SK-N-SH (cell line): ENCODE results near the gene AK4.

- RRBS, result 2% methylated on average over 26 of the region's 100 CpGs
CAGE:
- cytosol, long polyA plus RNA, result start-site peak on the plus strand at chr1:63593665-63593692, 24 and 31 reads in 2 replicates
- long polyA plus RNA, result start-site peak on the plus strand at chr1:63593672-63593683, 19 and 21 reads in 2 replicates
- nucleus, long polyA plus RNA, result no peak
Measured at GRCh38 chr1:63593524-63594576, 639 bp downstream of the PGM1 start.

- RRBS, result no CpG with 5 or more reads among the region's 7 CpGs
CAGE:
- cytosol, long polyA plus RNA, result no peak
- long polyA plus RNA, result no peak
- nucleus, long polyA plus RNA, result no peak
Measured at GRCh38 chr1:63782363-63783327, 8.8 kb downstream of the ROR1 start.

- RRBS, result no CpG with 5 or more reads among the region's 4 CpGs
CAGE:
- cytosol, long polyA plus RNA, result no peak
- long polyA plus RNA, result no peak
- nucleus, long polyA plus RNA, result no peak
Measured at GRCh38 chr1:64042744-64043224, 160.6 kb upstream of the UBE2U start.

- RRBS, result no CpG with 5 or more reads among the region's 1 CpG
CAGE:
- cytosol, long polyA plus RNA, result no peak
- long polyA plus RNA, result no peak
- nucleus, long polyA plus RNA, result no peak
Measured at GRCh38 chr1:64083142-64083679, 120.2 kb upstream of the UBE2U start.

DNA sequence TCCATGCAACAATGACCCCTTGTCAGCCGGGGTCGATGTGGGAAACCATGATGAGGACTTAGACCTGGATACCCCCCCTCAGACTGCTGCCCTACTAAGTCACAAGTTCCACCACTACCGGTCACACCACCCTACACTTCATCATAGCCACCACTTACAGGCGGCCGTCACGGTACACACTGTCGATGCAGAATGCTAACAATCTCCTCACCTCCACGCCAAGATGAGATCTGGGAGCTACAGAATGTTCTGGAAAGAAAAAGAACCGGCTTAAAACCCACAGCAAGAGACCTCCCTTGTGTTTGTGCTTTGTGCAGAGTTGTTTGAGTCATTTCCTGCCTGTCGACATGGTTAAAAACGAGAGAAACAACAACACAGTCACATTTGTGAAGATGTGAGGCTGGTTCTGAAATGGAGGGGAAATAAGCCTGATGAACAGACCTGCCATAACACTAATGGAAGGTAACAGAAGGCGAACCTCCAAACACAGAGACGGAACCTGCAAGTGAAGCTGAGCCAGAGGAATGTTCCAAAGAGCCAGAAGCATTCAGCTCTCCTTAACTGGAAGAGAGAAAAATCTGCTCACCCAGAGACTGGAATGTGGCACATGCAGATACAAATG, 53.4 kb upstream of the RAVER2 start:
- RRBS, result 99% methylated on average over 3 of the region's 13 CpGs
CAGE:
- cytosol, long polyA plus RNA, result no peak
- long polyA plus RNA, result no peak
- nucleus, long polyA plus RNA, result no peak

DNA sequence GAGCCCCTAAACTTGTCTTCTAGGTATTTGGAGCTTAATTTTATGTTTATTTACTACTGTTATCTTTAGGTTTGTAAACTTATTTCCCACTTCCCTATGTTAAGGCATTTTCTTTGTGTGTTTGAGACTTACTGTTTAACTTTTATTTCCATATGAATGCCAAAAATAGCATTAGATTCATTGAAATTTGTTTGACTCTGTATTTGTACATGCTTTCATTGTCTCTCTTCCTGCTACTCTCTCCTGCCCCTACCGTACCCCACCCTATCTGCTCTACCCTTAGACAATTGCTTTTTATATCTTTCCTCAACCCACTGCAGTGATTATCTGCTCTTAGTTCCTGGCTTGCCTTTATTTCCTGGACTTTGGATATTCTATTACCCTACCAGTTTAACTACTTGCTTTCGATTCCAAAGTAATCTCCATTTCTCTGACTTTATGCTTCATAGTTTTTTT, 10.4 kb downstream of the RAVER2 start:
- RRBS, result no CpG with 5 or more reads among the region's 2 CpGs
CAGE:
- cytosol, long polyA plus RNA, result no peak
- long polyA plus RNA, result no peak
- nucleus, long polyA plus RNA, result no peak

DNA sequence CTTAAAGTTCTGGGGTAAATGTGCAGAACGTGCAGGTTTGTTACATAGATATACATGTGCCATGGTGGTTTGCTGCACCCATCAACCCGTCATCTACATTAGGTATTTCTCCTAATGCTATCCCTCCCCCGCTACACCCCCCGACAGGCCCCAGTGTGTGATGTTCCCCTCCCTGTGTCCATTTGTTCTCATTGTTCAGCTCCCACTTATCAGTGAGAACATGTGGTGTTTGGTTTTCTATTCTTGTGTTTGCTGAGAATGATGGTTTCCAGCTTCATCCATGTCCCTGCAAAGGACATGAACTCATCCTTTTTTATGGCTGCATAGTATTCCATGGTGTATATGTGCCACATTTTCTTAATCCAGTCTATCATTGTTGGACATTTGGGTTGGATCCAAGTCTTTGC, 28.3 kb downstream of the RAVER2 start:
- RRBS, result no CpG with 5 or more reads among the region's 4 CpGs
CAGE:
- cytosol, long polyA plus RNA, result no peak
- long polyA plus RNA, result no peak
- nucleus, long polyA plus RNA, result no peak

GRCh38 chr1:64846532-64847126, 101.8 kb downstream of the RAVER2 start:
- RRBS, result no CpG with 5 or more reads among the region's 10 CpGs
CAGE:
- cytosol, long polyA plus RNA, result no peak
- long polyA plus RNA, result no peak
- nucleus, long polyA plus RNA, result no peak

GRCh38 chr1:64863865-64864533, 102.3 kb downstream of the JAK1 start:
- RRBS, result no CpG with 5 or more reads among the region's 10 CpGs
CAGE:
- cytosol, long polyA plus RNA, result no peak
- long polyA plus RNA, result no peak
- nucleus, long polyA plus RNA, result no peak

GRCh38 chr1:64893024-64893693, 73.2 kb downstream of the JAK1 start:
- RRBS, result no CpG with 5 or more reads among the region's 2 CpGs
CAGE:
- cytosol, long polyA plus RNA, result no peak
- long polyA plus RNA, result no peak
- nucleus, long polyA plus RNA, result no peak

CAGE:
- cytosol, long polyA plus RNA, result no peak
- long polyA plus RNA, result no peak
- nucleus, long polyA plus RNA, result no peak
Measured at GRCh38 chr1:64898526-64898886, 67.8 kb downstream of the JAK1 start.

GRCh38 chr1:64925994-64926735, 40.2 kb downstream of the JAK1 start:
- RRBS, result no CpG with 5 or more reads among the region's 6 CpGs
CAGE:
- cytosol, long polyA plus RNA, result no peak
- long polyA plus RNA, result no peak
- nucleus, long polyA plus RNA, result no peak

DNA sequence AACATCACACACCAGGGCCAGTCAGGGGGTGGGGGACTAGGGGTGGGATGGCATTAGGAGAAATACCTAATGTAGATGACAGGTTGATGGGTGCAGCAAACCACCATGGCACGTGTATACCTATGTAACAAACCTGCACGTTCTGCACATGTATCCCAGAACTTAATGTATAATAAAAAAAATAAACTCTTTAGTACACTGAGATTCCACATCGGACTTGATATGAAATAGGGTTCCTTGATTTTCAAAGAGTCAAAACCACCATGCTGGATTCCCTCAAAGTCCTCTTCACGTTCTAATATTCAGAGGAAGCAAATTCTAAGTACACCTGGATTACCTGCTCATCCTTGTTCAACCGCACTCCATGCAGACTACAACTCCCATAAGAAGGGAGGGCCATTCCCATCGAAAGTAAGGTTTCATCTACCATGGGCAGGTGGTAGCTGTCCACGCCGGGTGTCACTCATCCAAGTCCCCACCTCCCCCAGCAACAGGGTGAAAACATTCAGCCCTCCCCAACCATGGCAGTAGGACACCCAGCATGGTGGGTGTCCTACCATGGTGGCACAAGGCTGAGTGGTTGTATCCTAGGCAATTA, 35.3 kb downstream of the JAK1 start:
- RRBS, result no CpG with 5 or more reads among the region's 8 CpGs
CAGE:
- cytosol, long polyA plus RNA, result no peak
- long polyA plus RNA, result no peak
- nucleus, long polyA plus RNA, result no peak

DNA sequence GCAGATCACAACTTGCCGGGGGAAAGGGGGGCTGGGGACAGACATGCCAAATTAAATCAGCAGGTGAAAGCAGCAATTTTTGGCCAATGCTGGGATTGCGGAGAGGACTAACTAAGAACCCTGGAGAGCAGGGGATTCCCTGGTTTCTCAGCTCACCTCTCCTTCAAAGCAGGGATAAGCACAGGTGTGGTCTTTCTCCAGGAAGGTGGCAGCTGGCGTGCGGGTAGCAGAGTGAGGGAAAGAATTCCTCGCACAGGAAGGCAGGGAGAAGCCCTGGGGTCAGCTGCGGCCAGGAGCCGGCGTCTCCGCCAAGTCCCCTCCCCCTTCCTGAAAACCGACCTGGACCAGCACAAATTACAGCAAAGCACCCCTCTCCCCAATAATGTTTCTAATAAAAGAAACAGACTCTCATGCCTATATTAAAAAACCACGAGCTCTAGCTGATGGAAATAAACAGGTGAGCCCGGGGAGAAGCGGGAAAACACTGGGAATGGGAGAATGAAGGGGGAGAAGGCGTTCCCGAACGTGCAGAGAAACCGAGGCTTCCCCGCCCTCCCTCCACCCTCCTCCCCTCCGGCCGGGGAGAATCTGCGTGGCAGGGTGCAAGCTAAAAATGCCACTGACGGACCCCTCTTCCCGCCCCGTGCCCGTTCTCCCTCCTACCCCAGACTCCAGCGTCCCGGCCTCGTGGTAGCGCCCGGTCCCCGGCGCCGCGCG, 81.9 kb upstream of the AK4 start:
- RRBS, result 1% methylated on average over 5 of the region's 35 CpGs
CAGE:
- cytosol, long polyA plus RNA, result no peak
- long polyA plus RNA, result no peak
- nucleus, long polyA plus RNA, result no peak

DNA sequence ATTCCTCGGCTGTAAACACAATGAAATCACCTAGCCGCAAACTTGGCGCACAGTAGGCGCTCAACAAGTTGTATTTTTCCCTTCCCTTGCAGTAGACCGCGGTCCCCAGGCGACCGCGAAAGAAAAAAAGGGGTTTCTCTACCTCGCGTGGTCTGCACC, 862 bp upstream of the AK4 start:
- RRBS, result no CpG with 5 or more reads among the region's 11 CpGs
CAGE:
- cytosol, long polyA plus RNA, result no peak
- long polyA plus RNA, result no peak
- nucleus, long polyA plus RNA, result no peak

- RRBS, result 1% methylated on average over 53 of the region's 105 CpGs
CAGE:
- cytosol, long polyA plus RNA, result no peak
- long polyA plus RNA, result no peak
- nucleus, long polyA plus RNA, result no peak
Measured at GRCh38 chr1:65147421-65148368, at the start of gene AK4. AK4 (plus strand) TSS chr1:65148203.

GRCh38 chr1:65476011-65476852, 55.8 kb downstream of the LEPR start:
- RRBS, result no CpG with 5 or more reads among the region's 4 CpGs
CAGE:
- cytosol, long polyA plus RNA, result no peak
- long polyA plus RNA, result no peak
- nucleus, long polyA plus RNA, result no peak

- RRBS, result no CpG with 5 or more reads among the region's 4 CpGs
CAGE:
- cytosol, long polyA plus RNA, result no peak
- long polyA plus RNA, result no peak
- nucleus, long polyA plus RNA, result no peak
Measured at GRCh38 chr1:66270280-66270835, 263.6 kb upstream of the SGIP1 start.

- RRBS, result no CpG with 5 or more reads among the region's 7 CpGs
CAGE:
- cytosol, long polyA plus RNA, result no peak
- long polyA plus RNA, result no peak
- nucleus, long polyA plus RNA, result no peak
Measured at GRCh38 chr1:66271243-66271788, 262.6 kb upstream of the SGIP1 start.

GRCh38 chr1:66294694-66295082, 239.3 kb upstream of the SGIP1 start:
- RRBS, result no CpG with 5 or more reads among the region's 1 CpG
CAGE:
- cytosol, long polyA plus RNA, result no peak
- long polyA plus RNA, result no peak
- nucleus, long polyA plus RNA, result no peak